Urinary bladder (tissue), 3 donors: ENCODE measurements around the gene H2AZ1.

- PRO-cap, result unidirectional peak, minus-strand start at chr4:94526539
- RAMPAGE, long total RNA, result no peak
These were observed 74.6 kb downstream of the PDLIM5 start for GRCh38 chr4:94526306-94526750.

DNA sequence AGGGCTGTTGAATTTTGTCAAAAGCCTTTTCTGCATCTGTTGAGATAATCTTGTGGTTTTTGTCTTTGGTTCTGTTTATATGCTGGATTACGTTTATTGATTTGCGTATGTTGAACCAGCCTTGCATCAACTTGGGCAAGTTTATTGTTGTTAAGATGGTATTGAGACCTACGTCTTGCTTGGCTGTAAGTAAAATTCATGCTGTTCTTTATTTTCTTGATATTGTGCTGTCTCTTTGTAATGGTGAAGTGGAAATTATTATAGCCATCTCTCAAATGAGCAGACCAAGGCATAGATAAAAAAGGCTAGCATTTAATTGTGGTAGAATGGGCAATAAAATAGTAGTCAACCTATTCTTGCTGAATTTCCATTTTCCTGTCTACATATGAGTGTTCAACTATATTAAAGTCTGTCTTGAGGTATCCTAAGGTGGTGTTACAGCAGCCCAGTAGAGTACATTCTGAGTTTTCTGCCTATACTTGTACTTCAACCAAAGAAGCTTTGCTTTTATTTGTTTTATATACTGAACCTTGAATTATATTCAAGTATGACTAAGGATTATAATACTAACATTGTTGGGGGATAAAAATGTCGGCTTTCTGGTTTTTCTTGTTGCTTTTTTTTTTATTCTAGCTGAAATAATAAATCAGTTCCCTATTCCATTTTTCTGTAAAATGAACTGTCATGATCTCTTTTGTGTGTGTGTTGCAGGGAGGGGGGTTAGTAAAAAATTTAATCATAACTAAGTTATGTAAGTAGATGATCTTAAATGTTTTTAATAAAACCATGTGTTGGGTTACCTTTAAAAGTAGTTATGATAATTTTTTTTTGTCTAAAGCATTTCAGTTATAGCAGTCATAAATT lies 106.6 kb downstream of the PDLIM5 start:
- PRO-cap, result no peak
- RAMPAGE, long total RNA, result no peak

GRCh38 chr4:94654017-94654886 lies 103.5 kb upstream of the BMPR1B start:
- PRO-cap, result no peak
- RAMPAGE, long total RNA, result no peak

GRCh38 chr4:95061741-95062197 lies 304.0 kb downstream of the BMPR1B start:
- PRO-cap, result no peak
- RAMPAGE, long total RNA, result no peak

DNA sequence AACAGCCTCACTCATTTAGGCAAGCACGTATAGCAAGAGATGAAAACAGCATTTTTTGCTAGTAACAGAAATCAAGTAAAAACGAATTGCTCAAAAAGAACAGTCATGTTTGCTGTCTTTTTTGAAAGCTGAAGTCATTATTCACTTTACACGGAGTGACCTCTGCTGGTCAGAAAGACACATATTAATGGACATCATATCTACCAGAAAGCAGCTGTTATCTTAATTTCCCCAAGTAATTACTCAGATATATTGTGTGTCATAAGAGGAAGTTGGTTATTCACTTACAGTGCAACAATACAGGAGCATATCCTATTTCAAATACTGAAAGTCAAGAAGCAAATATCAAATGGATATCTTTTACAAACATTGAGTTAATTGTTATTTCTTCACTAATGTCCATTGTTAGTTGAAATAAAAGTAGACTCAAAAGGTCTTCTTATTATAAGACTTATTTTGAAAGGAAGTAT lies 422.1 kb downstream of the STPG2 start:
- PRO-cap, result no peak
- RAMPAGE, long total RNA, result no peak

DNA sequence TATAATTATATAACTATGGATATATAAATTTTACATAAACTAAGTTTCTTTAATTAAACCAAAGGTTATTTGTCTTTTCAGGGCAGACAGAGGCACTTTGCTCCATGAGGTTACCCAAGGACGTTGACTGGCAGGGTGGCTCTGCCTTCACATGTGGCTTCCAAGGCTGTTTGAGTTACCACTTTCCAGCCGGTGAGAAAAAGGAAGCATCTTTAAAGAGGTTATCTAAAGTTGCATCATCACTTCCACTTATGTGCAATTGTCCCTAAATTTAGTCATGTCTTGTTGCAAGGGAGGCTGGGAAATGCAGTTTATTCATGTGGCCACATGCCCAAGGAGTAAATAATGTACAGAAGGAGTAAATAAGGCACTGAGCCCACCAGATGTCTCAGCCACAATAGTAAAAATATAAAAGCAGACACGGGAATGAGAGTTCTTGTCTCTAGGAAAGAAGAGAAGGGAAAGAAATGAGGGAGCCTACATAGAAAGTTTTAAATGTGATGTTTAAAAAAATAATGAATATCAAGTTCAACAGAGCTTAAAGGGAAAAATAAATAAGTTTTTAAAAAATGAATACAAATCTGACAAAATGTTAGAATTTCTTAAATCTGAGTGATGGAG lies 28.9 kb upstream of the RAP1GDS1 start:
- PRO-cap, result no peak
- RAMPAGE, long total RNA, result no peak

- PRO-cap, result no peak
- RAMPAGE, long total RNA, result no peak
These were observed 1.8 kb upstream of the RAP1GDS1 start for GRCh38 chr4:98259464-98259798.

DNA sequence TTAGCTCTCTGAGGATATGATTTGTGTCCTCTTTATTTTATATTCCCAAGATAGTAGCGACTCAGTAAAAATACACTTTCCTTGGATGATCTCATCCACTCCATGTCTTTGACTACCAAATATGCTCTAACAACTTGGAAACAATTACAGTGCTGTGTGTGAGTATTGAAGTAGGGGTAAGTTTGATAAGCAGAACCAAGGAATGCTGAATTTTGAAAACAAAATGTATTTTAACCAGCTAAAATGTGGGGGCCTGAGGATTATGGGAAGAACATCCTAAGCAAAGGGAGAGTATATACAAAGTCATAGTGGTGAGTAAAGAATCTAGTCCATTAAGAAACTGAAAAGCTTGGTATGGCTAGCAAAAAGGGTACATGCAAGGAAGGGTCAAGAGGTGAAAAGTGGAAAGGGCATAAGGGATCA lies 54.1 kb downstream of the RAP1GDS1 start:
- PRO-cap, result no peak
- RAMPAGE, long total RNA, result no peak

- PRO-cap, result no peak
- RAMPAGE, long total RNA, result no peak
These were observed 135.4 kb downstream of the TSPAN5 start for GRCh38 chr4:98523030-98523413.

DNA sequence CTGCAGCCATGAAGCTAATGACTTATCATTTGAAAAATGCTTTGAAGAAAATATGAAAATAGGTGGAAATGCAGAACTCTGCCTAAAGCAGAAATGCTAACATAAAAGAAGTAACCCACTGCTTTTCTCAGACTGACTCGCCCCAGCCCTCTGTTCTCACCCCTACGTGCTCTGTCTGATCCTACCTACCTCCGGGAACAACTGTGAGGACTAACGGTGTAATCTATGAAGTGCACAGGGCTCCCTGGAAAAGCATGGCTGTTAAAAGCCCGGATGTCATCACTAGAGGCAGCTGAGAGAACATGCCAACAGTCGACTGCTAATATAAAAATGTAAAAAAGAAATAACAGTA lies 130.9 kb downstream of the TSPAN5 start:
- PRO-cap, result no peak
- RAMPAGE, long total RNA, result no peak

DNA sequence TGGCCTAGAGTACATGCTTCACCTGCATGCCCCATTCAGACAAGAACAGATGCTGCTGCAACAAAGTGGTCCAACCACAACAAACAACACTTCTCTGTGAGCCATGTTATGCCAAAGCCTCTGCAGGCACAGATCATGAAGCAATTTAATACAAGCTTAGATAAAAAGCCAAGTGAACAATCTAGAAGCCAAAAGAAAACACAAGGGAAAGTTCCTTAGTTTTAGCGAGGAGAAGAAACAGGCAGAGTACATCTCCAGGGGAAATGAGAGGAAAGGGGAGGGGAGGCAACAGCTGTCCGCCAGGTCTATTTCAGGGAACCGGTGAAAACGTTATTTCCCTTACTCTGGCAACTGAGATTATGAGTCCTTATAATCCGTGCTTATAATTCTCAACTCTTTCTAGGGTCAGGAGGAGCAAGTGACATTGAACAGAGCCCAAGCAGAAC lies 92.6 kb downstream of the TSPAN5 start:
- PRO-cap, result unidirectional peak, plus-strand start at position 262 of the sequence
- RAMPAGE, long total RNA, result no peak

- PRO-cap, result no peak
- RAMPAGE, long total RNA, result no peak
These were observed 4.5 kb downstream of the TSPAN5 start for GRCh38 chr4:98653940-98654296.

DNA sequence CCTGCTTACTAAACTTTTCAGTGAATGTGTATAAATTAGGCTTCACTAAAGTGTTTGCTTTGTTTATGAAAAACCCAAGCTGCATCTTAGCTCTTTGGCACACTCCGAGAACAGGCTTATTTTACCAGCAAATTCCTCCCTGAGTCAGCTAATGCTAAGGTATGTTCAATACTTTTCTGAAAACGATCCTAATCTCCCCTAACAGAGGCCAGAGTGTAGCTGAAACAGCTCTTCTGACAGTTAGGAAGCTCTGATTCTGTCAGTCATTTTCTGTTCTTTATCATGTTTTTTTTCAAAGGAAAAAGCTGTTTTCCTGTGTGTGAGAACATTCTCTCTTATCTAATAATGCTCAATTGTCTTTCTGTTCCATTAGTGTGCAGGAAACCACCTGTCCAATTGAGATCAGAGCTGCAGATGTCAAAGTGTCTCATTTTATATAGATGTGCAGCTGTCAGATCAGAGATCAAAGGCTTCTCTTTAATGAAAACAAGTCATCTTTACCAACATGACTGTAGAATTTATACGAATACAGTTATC lies 30.4 kb upstream of the TSPAN5 start:
- PRO-cap, result no peak
- RAMPAGE, long total RNA, result no peak

DNA sequence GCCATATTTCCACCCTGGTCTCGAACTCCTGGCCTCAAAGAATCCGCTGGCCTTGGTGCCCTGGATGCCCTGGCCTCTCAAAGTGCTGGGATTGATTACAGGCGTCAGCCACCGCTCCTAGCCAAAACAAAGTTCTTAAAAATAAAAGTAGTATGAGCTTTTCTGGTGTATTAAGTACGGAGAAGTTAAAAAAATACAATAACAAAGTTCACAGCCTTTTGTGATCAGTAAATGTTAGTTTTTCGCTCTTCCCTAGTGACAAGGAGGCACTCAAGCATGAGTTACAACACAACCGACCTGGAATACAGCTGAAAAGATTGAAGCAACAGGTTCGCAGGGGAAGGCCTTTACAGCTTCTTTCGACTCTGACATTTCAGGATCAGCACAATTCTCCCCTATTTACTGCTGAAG lies 972 bp upstream of the METAP1 start:
- PRO-cap, result no peak
- RAMPAGE, long total RNA, result no peak

- PRO-cap, result bidirectional peak, plus-strand start at chr4:99088388, minus-strand start at chr4:99088248
- RAMPAGE, long total RNA, result no peak
These were observed 403 bp downstream of the ADH5 start for GRCh38 chr4:99088127-99088643.

DNA sequence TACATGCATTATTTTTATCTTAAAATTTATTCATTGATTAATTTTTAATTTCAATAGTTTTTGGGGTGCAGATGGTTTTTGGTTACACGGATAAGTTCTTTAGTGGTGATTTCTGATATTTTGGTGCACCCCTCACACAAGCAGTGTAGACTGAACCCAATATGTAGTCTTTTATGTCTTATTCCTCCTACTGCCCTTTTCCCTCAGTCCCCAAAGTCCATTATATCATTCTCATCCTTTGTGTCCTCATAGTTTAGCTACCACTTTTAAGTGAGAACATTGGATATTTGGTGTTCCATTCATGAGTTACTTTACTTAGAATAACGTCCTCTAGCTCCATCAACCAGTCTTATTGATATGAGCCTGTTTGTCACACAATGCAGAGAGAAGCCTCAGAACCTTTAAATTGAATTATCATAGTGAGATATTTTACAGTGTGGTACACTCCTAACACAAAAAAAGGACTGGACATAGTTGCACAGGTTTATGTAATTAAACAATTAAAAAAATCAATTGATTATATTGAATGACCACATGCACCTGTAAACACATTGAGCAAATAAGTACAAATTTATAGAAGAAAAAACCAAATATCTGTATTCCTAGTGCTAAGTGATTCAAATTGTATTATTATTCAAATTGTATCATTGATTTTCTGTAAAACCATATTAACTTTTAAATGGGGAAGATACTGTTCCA lies 1.0 kb downstream of the ADH1B start:
- PRO-cap, result no peak
- RAMPAGE, long total RNA, result no peak

DNA sequence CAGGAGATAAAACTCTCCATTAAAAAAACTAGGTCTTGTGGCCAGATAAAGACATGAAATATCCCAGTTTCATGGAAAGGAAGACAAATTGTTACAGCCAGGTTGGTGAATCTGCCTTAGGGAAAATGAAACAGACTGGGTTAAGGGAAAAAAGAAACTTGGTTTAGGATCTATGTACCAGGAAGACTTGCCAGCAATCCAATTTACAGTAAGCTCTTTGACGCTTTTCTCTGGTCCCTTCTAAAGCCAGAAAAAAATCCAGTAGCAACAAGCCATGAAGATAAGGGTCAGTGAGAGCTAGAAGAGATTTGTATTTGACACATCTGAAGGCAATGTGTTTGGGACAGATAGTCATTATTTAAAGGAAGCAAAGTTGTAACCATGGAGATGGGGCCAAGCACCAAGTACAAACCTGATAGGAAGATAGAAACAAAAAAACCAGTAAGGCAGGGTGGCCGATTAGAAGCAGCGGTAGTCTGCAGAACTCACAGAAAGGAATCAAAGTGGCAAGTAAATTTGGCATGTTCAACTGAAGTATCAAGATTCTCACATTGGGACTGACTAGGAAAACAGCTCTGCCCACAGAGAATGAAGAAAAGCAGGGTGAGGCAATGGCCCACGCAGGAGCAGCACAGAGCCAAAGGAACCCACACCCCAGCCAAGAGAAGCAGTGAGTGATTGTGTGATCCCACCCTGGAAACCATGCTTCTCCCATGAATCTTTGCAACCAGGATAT lies 12.8 kb upstream of the C4orf54 start:
- PRO-cap, result no peak
- RAMPAGE, long total RNA, result no peak

GRCh38 chr4:99950173-99950409 lies at the start of gene H2AZ1:
Gene H2AZ1, minus strand, starts transcription at chr4:99950275.
- PRO-cap, result bidirectional peak, plus-strand start at chr4:99950533, minus-strand start at chr4:99950273
- RAMPAGE, long total RNA, result start-site peak on the minus strand at chr4:99950274-99950355, 405 and 953 reads in 2 replicates

GRCh38 chr4:100342847-100343123 lies 152.5 kb upstream of the DDIT4L start:
- PRO-cap, result no peak
- RAMPAGE, long total RNA, result no peak

DNA sequence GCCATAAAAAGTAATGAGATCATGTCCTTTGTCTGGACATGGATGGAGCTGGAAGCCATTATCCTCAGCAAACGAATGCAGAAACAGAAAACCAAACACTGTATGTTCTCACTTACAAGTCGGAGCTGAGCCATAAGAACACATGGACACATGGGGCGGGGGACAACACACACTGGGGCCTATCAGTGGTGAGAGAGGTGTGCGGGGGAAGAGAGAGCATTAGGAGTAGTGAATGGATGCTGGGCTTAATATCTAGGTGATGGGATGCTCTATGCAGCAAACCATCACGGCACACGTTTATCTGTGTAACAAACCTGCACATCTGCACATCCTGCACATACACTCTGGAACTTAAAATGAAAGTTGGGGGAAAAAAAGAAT lies 81.2 kb downstream of the EMCN start:
- PRO-cap, result unidirectional peak, plus-strand start at position 198 of the sequence
- RAMPAGE, long total RNA, result no peak